ENCODE measurements around a stretch of chr9.

- PRO-cap, result no peak
These were observed 4.5 kb downstream of the MPDZ start for GRCh38 chr9:13274886-13275585.

GRCh38 chr9:13527594-13527970 is 248.1 kb upstream of the MPDZ start:
- PRO-cap, result no peak

DNA sequence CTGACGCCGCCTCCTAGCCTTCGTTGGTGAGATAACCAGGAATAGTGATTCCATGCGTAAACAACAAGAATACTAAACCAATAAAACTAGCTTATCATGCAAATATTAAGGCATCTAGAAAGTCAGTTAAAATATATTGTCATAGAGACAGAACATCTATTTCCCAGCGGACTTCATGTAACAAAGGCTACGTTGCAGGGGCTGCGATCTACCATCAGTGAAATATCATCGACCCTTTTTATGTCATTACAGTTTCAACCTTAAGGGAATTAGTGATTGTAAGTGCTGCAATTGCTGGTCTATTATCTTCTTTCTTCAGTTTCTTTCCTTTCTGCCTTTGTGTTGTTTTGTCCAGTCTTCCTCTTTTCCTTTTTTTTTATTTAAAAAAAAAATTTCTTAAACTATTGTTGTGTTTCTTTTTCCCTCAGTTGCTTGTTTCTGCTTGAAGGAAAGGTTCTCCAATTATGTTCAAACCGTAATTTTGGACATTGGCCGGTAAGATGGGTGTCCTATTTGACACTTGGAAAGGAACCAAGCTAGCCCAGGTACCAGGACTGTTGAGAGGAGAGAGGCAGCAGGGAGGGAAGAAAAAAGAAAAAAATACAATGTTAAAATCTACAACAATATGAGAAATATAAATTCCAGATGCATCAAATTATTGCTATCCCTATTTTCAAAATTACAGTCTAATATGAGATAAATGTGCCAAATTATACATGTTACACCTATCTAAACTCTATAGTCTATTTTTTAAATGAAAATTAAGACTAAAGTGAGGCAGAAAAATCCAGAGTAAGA is 226.0 kb downstream of the NFIB start:
- PRO-cap, result no peak

DNA sequence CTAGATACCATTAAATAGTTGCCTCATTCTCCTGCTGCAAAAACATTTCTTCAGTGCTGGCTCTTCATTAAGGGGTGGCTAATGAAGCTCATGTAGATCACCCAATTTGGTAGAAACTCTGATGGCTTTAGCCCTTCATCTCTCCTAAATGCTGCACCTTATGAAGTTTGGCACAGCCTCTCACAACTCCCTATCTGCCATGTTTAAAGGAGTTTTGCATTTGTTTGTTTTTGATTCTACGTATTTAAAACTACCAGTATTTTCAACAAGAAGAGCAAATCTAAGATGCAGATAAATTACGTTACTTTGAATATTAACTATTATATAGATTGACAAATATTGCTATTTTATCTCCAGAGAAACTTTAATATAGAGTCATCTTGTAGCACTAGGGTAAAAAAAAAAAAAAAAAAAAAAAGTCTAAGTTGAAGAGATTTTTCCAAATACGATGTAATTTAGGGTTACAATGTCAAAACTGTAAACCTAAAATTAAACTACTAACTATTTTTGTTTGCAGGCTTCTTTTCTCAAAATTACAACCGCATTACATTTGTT is 94.9 kb downstream of the NFIB start:
- PRO-cap, result no peak

GRCh38 chr9:14256519-14256960 is 57.4 kb downstream of the NFIB start:
- PRO-cap, result no peak

GRCh38 chr9:14270671-14271245 is 43.2 kb downstream of the NFIB start:
- PRO-cap, result no peak

DNA sequence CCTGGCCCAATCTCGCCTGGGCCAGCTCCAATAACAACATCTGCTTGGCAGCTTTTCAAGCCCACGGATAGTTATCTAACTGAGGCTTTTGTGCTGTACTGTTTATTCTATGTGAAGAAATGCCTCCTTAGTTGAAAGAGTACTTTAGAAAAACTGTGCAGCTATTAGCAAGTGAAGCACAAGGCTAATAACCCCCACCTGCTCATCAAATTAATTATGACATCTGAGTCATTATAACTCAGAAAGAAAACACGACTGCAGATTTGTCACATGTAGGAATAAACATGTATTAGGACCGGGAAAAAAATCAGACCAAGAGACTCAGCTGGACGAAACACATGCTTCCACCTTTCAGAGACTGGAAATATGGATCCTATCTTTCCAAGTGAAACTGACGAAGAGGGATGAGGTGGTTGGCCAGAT is 42.7 kb downstream of the NFIB start:
- PRO-cap, result unidirectional peak, plus-strand start at position 310 of the sequence

GRCh38 chr9:14306951-14307747 is 6.8 kb downstream of the NFIB start:
- PRO-cap, result no peak

DNA sequence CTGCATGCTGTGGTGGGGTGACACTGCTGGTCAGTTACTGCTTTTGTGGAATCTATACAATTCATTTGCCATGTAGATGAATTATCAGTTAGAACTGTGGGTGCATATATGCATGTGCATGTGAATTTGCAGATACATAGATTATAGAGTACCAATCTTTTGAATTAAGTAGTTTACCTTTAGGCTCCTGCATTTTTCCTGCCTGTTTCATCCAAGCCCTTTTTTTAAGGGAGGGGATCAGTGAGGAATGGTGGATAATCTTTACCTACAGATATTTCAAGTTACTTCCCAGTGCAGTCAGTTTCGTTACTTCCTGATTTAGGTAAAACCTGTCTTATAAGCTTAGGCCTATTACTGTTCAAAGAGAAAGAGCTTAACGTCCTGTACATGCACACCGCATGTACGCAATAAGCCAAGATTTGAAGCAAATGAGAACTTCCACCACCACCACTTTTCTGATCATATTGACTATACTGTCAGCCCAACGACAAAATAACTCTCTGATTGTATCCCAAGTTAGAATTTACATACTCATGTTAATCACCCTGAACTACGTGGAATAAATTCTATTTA is 5.3 kb downstream of the NFIB start:
- PRO-cap, result unidirectional peak, plus-strand start at position 364 of the sequence

GRCh38 chr9:14309337-14309904 is 4.5 kb downstream of the NFIB start:
- PRO-cap, result no peak

DNA sequence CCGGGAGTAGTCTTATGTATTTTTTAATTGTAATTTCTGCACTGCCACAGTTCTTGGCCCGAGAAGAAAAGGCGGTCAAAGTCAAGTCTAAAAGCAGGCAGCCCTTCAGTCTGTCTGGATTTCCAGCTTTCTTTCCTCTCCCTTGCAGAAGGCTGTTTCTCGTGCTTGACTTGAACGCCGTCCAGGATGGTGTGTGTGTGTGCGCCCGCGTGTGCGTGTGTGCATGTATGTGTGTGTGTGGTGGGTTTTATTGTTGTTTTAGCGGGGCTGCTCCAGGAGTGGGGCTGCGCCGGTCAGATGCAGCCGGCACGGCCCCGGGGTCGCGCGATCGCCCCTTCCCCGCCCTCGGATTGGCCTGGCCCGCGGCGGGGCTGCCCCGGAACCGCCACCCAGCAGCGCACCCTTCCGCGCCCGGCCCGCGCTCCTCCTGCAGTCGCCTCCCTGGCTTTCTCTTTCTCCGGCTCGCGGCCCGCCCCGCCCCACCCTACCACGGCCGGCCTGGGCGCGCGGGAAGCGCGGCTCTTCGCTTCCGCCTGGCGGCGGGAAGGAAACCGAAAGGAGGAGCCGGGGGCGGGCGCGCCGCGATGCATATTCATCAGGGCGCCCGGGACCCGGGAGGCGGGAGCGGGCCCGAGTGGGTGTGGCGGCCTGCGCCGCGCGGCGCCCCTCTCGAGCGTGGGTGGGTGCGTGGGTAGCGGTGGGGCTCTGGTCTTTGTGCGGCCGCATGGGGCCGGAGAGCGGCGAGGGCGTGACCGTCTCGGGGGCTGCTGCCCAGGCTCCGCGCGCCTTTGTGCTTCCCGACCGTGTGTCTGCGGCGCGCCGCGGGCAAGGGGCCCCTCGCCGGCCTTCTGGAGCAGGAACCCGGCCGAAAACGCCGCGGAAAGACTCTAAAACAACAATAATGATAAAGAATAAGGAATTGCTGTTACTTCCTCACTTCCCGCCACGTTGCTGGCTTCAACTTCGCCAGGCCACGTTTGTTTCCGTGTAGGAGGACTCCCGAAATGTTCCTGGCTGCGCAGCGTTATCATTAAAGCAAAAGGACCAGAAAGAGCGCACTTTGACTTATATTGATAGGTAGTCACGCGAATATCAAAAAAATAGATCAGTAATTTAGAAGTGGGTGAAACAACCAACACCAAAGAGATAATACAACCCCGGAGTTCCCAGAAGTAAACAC is 8.6 kb upstream of the NFIB start:
- PRO-cap, result bidirectional peak, plus-strand start at position 715 of the sequence, minus-strand start at position 449 of the sequence; bidirectional peak, plus-strand start at position 1,030 of the sequence, minus-strand start at position 953 of the sequence

DNA sequence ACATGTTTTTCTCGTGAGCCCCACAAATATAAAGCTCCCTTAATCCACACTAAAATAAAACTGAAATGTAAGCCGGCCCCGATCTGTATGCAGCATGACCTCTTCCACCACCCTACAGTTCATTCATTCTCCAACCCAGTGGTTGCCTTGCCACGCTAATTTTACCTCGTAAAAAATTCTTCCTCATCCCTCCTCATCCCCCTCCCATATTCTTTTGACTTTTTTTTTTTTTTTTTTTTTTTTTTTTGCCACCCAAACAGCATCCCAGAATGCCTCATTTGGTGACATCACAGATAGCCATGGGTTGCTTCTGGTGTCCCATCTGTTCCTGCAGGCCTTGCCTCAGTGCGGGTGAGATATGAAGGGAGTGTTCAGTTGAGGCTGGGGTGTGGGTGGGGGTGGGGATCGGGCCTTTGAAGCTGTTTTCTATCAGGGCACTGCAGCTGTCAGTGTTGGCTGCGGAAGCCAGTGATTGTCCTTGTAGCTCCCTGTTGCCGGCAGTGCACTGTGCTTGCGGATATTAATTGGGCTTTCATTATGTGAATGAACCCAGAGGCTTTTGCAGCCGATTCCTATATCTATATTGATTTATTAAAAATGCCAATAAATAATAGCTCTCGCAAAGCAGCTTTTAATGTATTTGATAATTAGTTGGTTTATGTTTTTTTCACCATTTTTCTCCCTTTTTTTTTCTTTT is 81.7 kb upstream of the NFIB start:
- PRO-cap, result no peak

- PRO-cap, result no peak
These were observed 145.9 kb downstream of the ZDHHC21 start for GRCh38 chr9:14547341-14547706.

DNA sequence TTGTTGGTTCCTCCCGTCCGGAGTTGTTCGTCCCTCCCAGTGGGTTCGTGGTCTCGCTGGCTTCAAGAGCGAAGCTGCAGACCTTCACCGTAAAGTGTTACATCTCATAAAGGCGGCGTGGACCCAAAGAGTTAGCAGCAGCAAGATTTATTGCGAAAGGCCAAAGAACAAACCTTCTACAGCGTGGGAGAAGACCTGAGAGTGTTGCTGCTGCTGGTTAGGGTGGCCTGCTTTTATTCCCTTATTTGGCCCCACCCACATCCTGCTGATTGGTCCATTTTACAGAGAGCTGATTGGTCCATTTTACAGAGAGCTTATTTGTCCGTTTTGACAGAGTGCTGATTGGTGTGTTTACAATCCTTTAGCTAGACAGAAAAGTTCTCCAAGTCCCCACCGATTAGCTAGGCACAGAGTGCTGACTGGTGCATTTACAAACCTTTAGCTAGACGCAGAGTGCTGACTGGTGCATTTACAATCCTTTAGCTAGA is 57.7 kb upstream of the SNAPC3 start:
- PRO-cap, result no peak

DNA sequence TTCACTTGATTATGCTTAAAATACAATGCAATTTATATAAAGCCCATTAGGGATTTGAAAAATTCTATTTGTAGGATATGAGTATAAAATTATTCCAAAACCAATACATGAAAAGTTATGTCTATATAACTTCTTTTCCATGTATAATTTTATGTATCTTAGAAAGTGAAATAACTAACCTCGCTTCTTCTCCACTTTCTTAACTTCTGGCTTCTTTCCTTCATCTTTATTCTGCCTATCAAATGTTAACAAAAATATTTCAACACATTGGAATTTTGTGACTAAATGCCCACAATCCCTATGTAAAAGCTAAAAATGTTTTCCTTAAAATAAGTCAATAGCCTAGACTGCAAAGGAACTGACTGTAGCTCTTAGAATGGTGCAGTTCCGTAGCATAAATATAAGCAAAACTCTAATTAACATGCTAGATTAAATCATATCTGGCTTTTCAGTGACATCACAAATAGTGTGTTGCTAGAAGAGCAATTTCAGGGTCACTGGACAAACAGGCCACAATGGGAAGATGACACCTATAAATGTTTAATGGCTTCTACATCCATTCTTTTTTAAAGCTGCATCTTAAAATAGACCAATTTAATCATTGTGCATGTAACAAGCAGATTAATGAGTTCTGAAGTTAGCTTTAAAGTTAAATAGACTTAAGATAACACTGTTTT is 40.9 kb downstream of the PSIP1 start:
- PRO-cap, result no peak

- PRO-cap, result unidirectional peak, minus-strand start at chr9:16154699
These were observed 601.7 kb downstream of the CCDC171 start for GRCh38 chr9:16154510-16154982.

DNA sequence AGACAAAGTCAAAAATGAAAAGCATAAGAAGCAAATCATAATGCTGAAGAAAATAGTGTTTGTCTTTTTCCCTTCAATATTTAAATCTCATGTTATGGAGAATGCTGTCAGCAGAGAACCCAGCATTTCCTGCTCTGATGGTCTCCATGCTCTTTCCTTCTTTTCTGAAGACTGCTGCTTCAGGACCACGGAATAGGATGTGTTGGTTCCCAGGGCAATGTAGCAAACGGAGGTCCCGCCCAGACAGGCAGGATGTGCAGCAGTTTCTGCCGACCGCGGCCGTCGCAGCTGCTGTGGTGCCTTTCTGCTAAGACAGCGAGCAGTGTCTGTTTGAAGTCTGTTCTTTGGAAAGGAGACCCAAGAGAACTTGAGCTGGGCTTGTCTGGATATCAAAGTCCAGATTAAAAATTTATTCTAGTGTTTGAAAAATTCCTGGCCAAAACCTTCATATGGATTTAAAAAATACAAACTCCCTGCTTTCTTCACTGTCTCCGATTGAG is 654.3 kb downstream of the CCDC171 start:
- PRO-cap, result no peak

DNA sequence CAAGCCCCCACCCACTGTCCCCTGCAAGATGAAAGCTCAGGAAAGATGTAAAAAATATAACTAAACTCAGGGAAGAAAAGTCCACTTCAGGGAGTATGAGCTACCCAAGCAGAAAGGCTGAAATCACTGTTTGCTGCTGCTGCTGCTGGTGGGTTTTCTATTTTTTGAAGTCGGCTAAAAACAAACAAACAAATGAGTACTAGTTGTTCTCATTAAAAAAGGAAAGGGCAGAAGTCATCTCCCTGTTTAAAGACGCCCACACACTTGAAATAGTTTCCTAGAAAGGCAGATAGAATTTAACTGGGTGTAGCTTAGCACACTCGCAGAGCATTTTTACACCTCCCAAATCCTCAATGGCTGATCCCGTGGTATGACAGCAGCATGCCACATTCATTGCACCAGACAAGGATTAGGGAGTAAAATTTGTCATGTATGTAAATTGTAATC is 602.6 kb downstream of the BNC2 start:
- PRO-cap, result no peak

GRCh38 chr9:16276059-16276624 is 594.3 kb downstream of the BNC2 start:
- PRO-cap, result no peak

GRCh38 chr9:16417110-16417693 is 453.3 kb downstream of the BNC2 start:
- PRO-cap, result bidirectional peak, plus-strand start at chr9:16417324, minus-strand start at chr9:16417215

Measured in fallopian tube (tissue), 1 donor.